ENCODE results near the gene RAB30.

DNA sequence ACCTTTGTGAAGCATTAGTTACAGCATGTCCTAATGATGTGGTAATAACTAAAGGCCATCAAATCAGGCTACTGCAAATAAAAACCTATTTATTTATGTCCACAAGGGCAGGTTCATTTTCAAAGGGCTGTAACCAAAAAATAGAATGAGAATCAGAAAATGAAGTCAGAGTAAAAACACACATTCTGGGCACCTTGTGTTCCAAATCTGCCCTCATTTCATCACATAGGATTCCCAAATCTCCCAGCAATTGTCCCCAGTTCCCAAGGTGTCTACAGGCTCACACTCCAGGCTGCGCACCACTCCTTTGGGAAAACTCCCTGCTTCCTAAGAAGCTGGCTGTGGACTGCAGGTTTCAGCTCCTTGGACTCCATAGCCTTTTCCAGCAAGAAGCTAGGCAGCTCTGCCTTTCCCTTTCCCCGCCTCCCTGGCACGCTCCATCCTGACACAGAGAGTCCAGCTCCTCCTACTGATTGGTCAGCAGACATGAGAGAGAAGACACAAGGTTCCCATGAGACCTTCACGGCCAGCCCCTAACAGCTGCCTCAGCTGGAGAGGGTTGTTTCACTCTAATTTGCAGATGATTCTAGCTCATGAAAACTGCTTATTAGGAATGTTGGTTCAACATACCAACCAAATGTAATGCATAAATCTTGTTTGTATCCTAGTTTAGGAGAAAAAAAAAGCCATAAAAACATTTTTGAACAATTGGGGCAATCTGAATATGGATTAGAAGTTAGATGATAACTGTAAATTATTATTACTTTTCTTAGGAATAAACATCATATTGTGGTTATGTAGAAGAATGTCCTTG is 27.6 kb downstream of the TENM4 start:
- PRO-cap, result no peak

DNA sequence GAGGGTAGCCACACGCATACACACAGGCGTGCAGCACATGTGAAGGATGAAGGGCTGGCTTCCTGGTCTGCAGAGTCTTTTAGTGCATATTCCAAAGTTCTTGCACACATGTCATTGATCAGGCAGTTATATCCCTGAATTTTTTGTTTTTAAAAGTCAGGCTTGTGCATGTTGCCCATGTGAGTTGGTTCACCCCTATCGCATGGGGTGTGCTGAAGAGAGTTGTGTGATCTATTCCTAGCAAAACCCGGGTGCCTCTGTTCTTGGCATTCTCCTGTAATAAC is 107.5 kb upstream of the TENM4 start:
- PRO-cap, result no peak

DNA sequence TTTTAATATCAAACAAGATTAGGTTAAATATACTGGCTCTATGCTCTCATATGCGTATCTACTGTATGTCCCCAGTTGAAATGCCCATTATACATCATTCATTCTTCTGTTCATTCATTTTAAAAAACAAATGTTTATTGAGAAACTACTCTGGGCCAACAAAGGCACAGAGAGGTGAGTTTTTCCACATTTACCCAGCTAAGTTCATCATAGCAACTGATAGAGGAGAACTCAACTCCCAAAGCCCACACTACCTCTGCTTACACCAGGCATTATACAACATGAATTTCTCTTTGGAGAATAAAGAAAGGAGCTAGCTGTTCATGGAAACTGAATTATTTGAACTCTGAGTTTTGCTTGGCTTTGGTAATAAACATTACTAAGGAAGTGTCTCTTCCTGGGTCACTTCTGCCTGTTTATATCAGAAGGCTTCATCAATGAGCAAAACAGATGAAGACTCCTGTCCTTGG is 214.9 kb upstream of the TENM4 start:
- PRO-cap, result no peak

DNA sequence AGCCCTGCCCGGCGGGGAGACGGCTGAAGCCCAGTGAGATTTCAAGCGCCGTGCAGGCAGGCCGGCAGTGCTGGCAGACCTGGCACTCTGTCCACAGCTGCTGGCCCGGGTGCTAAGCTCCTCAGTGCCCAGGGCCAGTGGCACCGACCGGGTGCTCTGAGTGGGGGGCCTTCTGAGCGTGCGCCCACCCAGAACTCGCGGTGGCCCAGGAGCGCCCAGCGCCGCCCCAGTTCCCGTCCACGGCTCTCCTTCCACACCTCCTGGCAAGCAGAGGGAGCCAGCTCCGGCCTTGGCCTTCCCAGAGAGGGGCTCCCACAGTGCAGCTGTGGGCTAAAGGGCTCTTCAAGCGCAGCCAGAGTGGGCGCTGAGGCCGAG is 989.0 kb downstream of the FAM181B start:
- PRO-cap, result unidirectional peak, minus-strand start at position 235 of the sequence

DNA sequence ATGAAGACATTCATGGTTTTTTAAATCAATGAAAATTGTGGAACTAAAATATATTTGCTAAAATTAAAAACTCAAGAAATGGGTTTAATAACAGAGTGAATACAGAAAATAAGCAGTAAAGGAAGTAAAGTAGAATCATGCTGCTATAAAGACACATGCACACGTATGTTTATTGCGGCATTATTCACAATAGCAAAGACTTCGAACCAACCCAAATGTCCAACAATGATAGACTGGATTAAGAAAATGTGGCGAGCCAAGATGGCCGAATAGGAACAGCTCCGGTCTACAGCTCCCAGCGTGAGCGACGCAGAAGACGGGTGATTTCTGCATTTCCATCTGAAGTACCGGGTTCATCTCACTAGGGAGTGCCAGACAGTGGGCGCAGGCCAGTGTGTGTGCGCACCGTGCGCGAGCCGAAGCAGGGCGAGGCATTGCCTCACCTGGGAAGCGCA is 578.0 kb downstream of the FAM181B start:
- PRO-cap, result no peak

DNA sequence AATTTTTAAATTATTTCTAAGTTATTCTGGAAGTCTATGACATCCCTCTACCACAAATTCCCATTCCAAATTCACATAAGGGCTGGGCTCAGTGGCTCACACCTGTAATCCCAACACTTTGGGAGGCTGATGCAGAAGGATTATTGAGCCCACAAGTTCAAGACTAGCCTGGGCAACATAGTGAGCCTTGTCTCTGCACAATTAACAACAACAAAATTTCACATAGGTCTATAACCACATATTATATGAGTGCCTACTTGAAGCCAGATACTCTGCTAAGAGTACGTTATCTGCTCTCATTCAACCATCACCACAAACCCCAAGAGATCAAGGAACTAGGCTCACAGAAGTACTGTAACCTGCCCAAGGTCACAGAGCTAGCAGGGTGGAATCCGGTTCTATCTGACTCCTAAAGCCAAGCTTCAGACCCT is 1.2 kb downstream of the PRCP start:
- PRO-cap, result no peak

DNA sequence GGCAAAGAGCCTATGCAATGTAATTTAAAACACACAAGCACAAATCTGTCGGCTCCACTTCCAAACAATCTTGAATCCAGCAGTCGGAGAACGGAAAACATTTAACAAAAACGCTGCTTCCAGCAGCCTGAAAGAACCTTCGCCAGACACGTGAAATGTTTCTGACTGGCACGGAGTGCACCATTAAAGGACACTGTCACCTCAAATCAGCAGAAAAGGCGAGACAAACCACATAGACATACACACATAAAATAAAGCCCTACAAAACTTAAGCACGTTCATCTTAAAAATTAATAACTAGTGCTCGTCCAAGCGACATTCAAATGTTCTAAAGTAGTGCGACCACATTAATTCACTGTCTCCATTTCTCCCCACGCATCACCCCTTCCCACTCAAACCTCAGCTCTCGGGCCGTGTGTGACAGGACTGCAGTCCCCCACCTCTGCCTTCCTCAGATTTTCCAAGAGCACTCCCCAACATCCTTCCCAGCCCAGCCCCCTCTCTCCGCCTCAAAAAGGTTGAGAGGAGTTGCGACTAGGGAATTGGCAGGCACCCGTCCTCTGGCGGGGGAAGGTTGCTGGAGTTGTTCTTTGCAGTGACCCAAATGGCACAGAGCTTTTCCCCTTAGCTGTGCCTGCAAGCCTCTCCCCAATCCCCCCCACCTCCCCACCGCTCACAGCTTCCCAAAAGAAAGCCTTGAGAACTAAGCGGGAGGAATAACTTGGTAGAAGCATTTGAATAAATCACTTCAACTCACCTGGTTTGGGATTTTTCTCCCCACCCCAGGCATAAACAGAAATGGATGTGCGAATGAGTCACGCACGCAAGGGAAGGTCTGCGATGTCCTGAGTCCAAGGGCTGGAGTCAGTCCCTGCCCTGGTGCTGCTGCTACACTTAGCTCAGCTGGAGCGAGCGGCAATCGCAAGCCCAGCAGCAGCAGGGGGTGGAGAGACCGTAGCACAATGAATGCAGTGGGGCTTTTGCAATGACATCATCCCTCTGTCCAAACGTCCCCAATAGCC is at the start of gene RAB30:
RAB30 (minus strand) TSS at position 964 of the 1,022 bp plus-strand sequence.
- PRO-cap, result bidirectional peak, plus-strand start at position 212 of the sequence, minus-strand start at position 76 of the sequence; bidirectional peak, plus-strand start at position 512 of the sequence, minus-strand start at position 450 of the sequence; bidirectional peak, plus-strand start outside the sequence, minus-strand start at position 964 of the sequence

DNA sequence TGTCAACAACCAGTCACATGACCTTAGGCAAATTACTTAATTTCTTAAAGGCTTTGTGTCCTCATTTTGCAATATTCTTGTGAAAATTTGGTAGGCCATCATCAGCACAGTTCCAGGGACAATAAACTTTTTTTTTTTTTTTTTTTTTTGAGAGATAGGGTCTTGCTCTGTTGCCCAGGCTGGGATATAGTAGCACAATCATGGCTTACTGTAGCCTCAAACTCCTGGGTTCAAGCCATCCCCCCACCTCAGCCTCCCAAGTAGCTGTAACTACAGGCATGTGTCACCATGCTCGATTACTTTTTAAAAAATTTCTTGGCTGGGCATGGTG is 40.7 kb upstream of the PCF11 start:
- PRO-cap, result no peak

DNA sequence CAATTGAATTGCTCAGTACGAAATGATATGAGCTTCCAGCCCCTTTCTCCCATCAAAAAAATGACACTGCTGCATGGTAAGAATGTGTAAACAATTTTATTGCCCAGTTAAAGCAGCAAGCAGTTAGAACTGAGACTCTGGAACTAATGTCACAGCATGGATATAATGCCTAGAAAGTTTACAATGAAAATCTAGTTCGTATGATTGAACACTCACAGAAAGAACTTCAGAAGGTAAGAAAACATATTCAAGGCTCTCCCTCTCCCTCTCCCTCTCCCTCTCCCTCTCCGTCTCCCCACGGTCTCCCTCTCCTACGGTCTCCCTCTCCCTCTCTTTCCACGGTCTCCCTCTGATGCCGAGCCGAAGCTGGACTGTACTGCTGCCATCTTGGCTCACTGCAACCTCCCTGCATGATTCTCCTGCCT is 24.6 kb upstream of the PCF11 start:
- PRO-cap, result no peak

GRCh38 chr11:83508674-83509327 is 222.6 kb upstream of the CCDC90B start:
- PRO-cap, result no peak

- PRO-cap, result no peak
These were observed 405.3 kb upstream of the CCDC90B start for GRCh38 chr11:83691313-83691940.

- PRO-cap, result unidirectional peak, plus-strand start at chr11:84720787
These were observed 906.3 kb downstream of the DLG2 start for GRCh38 chr11:84720584-84721573.

GRCh38 chr11:85659295-85660132 is 5.4 kb downstream of the CREBZF start:
- PRO-cap, result no peak

GRCh38 chr11:85663167-85663740 is 1.7 kb downstream of the CREBZF start:
- PRO-cap, result no peak

DNA sequence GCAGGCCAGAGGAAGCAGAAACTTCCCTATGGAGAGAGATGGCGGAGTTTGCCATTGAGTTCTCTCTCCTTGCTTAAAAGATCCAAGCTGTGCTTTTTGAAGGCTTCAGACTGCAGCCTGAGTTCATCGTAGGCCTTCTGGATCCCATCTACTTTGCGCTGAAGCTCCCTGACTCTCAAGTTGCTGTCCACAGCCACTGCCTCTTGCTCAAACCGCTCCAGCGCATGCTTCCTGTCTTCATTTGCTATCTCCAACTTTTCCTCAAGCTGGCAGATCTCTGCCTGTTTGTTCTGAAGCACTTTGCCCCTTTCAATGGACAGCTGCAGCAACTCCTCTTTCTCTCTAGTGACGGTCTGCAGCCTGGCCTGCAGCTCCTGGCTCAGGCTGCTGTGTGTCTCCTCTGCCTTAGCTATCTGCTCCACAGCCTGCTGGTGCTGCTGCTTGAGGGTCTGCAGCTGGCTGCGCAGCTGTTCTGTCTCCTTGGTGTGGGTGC is 969 bp downstream of the CCDC89 start:
- PRO-cap, result no peak

DNA sequence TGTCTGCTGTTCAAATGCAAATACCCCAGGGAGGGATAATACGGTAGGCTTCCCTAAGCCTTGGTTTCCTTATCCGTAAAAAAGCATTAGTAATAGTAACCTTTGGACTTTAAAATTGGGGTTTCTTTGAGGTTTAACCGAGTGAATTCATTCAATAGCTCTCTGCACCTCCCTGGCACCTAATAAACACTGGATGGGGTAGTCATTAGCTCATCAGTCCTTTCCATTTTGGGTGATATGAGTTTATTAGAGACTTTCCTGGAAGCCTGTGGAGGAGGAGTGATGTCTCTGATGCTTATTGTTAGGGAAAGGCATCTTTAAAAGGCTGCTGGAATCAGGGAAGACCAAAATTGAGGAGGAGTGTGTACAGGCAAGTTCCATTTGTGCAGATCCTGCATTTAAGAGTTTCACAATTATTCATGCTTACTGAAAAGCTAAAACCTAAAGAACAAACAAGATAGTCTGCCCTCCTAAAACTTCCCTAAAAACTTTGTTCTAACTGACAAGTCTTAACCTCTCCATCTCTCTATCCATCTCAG is 62.2 kb downstream of the SYTL2 start:
- PRO-cap, result no peak

- PRO-cap, result no peak
These were observed 16.8 kb upstream of the SYTL2 start for GRCh38 chr11:85827526-85828385.

DNA sequence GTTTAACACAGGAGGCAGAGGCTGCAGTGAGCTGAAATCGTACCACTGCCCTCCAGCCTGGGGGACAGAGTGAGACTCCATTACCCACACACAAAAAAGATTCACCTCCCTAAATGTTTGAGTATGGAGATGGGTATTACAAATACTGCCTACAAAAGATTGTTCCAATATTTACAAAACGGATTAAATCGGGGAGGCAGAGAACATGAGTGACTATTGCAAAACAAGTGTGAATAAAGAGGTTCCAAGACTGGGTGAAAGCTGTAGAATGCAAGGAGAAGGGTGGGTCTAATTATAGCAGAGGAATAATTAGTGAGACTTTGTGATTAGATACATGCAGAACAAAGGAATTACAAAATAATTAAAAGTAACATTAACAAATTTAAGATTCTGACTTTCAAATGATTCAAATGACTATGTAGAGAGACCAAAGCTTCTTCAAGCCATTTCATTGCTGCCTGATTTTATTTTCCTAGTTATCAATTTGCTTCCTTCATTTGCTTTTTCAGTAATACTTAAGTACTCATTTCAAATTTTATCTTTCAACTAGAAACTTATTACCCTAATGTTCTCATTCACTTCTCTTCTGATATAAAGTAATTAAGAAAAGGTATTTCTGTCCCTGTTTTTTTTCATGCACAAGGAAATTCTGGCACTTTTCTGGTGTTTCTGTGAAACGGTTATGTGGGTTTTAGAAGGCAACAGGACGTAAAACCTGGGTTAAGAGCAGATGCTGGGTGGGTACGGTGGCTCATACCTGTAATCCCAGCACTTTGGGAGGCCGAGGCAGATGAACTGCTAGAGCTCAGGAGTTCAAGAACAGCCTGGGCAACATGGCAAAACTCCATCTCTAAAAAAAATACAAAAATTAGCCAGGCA is 97.9 kb downstream of the PICALM start:
- PRO-cap, result no peak

DNA sequence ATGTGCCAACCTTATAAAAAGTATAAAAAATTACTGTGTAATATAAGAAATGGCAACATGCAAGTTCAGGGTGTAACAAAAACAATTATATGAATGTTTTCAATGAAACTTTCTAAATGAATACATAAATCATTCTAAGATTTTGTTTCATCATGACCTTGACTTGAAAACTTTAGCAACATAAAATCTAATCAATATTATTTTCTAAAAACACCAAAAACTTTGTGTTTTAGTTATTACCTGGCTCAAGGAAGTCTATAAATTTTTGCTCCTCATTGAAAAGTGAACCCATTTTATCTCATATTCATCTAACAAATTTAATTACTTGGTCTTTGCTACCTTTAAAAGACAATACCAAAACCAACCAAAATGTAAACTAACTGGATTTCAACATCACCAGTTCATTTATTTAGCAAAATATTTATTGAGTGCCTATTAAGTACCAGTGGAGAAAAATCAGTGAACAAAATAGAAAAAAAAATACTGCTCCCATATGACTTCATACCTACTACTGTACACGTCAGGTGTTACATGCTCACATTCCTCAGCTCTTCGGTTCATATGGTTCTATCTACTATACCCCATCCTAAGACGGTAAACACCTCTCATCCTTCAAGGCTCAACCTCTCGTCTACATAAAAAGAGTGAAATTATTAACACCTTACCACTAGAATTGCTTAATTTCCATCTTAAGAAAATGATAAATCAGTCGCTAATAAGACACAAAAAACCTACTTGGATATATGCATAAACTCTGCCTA is 45.8 kb downstream of the PICALM start:
- PRO-cap, result no peak

GRCh38 chr11:86025921-86026625 is 42.8 kb downstream of the PICALM start:
- PRO-cap, result no peak